PC-3 (cell line): ENCODE measurements around the gene TPMT.

- RAMPAGE, long total RNA = no peak
These were observed 102.0 kb upstream of the NUP153 start for GRCh38 chr6:17808585-17809341.

- RAMPAGE, long total RNA = no peak
These were observed 14.8 kb downstream of the KIF13A start for GRCh38 chr6:17972496-17973118.

DNA sequence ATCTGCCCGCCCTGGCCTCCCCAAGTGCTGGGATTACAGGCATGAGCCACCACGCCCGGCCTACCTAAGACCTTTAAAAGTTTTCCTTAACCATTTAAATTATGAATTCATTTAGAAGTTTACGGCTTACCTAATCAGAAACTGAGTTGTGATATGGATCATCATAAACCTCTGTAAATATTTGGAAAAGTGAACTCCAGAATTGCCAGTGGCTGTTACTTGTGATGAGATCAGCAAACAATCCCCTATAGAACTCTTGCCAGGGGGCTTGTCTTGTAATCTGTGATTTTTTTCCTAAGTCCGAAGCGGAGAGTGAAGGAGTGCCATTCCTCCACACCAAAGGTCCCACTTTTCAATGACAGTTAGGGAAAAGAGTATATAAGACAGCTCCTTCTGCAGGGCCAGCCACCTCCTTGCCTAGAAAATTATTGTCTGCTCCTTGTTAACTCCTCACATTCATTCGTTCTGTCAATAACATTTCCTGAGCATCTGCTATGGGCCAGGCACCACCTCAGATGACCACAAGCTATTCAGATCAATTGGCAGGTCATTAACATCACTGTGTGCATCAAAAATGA is 64.3 kb upstream of the KIF13A start:
- RAMPAGE, long total RNA = no peak

DNA sequence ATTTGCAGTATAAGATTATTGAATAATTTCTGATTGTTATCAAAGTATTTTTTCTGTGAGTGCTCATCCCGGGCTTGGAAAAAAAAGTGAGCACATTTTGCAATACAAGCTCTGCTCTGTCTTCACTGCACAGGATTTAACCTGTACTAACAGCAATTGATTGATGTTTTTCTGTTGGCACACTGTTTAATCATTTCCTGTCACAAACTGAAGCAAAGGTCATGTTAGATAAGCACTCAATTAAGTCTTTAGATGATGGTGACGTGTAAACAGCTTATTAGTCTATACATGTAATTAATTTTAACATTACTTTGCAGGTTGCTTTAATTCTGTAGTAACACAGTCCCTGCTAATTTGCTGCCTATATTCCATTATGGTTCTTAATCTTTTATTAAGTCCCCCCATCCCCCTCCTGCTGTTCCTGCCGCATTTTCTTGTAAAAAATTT is 65.6 kb downstream of the NHLRC1 start:
- RAMPAGE, long total RNA = no peak

- RAMPAGE, long total RNA = start-site peak on the minus strand at chr6:18155065-18155077, 70 and 121 reads in 2 replicates
These were observed at the start of gene TPMT for GRCh38 chr6:18154775-18155231. Gene TPMT, minus strand, starts transcription at chr6:18155077.

GRCh38 chr6:18155763-18156650 is 785 bp downstream of the KDM1B start:
- RAMPAGE, long total RNA = no peak

DNA sequence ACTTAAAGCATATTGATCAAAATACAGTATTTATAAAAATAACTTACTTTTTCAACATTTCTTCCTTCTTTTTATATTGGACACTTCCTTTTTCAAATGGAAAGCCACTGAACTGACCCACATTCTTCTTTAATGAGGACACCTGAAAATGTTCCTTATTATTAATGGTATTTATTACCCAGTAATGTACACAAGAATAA is 8.1 kb downstream of the DEK start:
- RAMPAGE, long total RNA = no peak

DNA sequence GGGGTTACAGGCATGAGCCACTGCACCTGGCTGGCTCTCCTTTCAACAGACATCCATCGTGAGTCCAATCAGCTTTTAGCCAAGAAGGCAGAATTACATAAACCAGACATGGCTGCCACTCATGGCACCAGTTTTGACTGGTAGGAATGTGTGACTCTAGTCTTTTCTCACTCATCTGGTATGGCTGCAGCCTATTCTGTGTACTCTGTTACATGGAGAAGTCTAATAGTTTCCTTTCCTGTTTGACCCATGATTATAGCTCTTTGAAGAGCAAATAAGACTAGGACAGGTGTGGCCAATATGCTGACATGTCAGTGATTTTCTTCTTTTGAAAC is 27.0 kb upstream of the RNF144B start:
- RAMPAGE, long total RNA = no peak

GRCh38 chr6:18368165-18368854 is 18.8 kb upstream of the RNF144B start:
- RAMPAGE, long total RNA = no peak

GRCh38 chr6:18390974-18391464 is 3.9 kb downstream of the RNF144B start:
- RAMPAGE, long total RNA = no peak

- RAMPAGE, long total RNA = no peak
These were observed 58.2 kb downstream of the RNF144B start for GRCh38 chr6:18445295-18445801.

DNA sequence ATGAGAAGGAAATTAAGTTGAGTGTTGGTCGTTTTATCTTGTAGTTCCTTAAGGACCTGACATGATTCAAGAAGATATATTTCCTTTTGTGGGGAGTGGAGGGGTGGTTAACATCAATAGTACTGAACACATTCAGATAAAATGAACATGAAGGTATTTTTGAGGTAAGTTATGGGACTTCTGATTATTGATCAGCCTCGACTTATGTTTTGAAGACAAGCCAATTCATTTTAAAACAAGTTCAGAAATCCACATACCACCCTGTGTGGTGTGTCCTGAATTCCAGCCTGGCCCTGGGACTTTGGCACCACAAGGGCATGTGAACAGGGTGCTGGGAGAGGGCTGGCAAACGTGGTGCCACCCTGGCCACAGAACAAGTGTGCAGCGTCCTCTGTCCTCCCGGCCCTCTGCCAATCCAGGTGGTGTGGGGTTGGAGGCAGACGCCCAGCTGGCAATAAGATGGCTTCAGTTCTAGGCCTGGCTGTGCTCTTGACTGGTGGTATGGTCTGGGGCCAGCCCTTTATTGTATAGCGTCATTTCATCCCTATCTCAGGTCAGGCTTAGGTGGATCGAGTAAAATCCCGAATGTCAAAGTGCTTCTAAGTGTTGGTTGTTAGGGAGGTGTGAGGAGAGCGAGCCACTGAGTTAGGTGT is 84.1 kb downstream of the RNF144B start:
- RAMPAGE, long total RNA = no peak

GRCh38 chr6:19805131-19806004 is 31.8 kb upstream of the ID4 start:
- RAMPAGE, long total RNA = no peak

DNA sequence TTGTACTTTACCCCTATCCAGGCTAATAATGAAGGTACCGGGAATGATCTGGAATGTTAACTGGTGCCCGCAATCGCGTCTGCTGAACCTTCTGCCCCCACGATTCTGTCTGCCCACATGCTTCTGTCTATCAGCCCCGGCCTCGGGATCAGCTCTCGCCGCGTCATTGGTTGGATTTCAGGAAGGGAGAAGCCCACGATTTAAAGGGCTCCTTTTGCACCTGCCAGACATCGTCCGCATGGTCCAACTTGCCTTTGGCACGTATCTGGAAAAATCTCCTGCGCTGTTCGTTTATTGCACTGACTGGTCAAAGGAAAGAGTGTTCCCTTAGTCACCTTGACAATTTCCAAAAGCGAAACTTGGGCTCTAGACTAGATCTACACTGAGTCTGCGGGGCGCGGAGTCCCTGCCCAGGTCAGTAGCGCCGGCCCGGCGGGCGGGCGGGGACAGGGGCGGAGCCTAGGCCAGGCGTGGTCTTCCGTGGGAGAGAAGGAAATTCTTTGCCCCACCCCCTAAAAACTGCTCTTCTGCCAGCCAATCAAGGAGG is 510 bp upstream of the E2F3 start:
- RAMPAGE, long total RNA = no peak

DNA sequence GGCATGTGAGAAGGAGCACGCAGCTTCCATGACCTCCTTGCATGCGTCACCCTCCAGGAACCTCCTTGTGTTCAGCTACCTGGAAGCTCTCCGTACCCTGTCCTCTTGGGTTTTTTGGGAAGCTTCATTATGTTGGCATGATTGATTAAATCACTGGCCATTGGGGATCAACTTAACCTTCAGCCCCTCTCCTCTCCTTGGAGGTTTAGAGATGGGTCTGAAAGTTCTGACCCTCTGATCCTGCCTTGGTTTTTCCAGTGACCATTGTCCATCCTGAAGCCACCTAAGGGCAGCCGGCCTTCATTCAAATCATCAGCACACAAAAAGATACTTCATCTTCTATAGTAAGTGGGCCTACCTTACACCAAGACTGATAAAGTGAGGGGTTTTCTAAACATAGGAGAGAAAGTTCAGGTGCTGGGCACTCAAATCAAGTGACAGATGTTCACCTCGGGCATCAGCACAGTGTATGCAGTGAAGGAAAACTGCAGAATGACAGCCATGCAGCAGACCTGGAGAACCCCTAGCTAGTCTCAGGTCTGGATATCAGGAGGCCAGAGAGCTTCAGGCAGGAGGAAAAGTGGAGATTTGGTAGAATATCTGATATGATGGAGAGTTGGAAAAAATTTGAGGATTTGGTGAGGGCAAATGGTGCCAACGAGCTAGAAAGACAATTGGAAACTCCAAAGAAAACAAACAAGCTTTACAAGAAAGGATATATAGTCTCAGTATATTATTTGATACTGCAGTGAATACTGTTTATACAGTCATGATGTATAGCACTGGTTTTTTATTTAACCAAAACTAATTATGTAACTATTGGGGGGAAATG is 65.6 kb upstream of the CDKAL1 start:
- RAMPAGE, long total RNA = no peak

GRCh38 chr6:20564737-20565283 is 30.6 kb downstream of the CDKAL1 start:
- RAMPAGE, long total RNA = no peak

DNA sequence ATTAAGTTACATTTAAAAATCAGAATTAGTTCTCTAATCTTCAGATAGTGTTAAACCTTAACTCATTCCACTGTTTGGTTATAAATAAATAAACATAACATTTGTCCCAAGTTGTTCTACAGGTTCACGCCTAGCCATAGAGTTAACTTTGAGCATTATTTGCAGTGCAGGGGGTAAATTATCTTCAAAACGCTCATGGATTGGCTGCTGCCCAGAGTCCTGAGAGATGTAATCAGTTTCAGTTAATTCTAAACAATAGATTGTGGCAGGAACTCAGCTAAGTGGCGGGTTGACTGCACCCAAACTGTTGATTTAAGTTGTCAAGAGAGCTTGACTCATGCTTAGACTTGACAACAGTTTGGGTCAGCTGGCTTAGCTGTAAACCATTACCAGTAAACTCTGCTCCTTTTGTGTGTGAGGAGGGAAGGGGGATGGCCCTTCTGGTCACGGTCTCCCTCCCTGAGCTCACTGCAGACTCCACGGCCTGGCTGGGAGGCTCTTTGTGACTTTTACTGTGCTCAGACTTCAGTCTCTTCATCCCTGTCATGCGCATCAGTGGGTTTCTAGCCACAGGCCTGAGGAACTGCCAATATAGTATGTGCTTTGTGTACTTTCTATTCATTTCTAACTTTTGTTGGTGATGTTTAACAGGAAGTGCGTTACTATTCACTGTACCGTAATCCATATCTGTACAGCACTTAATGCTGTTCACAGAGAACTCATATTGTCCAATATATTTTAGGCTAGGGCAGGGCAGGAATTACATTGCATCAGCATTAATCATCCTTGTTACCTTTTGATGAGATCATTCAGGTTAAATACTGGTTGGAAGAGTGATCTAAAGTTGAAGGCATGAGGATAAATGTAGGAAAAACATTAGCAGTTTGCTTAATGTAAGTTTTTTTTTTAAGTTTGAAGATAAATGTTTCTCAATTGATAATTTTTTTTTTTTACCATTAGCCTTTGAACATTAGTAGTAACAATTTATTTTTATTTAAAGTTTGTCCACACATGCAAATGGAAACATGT is 488.2 kb downstream of the CDKAL1 start:
- RAMPAGE, long total RNA = no peak

DNA sequence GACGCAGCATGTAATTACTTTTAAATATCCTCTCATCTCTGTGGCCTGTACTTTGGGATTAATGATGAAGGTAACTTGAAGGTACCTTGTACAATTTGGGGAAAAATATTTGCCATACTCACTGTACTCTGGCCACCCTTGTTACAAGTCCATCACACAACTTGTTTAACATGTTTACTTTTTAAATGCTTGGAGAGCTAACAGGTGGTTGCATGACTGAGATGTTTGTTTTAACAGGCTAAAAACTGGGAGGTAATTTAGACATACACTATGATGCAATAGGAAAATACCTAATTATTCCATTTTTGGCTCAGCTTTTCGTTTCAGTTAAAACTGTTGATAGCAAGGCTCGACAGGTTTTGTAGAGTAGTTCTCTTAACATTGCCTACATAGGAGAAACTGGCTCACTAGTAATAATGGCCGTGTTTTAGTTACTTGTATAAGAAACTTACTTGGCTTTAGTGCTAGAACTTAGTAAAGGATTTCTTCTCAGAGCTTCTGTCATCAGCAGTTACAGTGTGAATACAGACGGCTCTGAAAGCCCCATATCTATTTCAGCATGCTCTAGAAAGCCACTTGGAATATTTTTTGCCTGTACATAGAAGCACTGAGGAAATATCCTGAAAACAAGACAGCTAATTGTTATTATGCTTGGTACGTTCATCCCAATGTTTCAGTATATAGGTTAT is 489.8 kb upstream of the SOX4 start:
- RAMPAGE, long total RNA = no peak

DNA sequence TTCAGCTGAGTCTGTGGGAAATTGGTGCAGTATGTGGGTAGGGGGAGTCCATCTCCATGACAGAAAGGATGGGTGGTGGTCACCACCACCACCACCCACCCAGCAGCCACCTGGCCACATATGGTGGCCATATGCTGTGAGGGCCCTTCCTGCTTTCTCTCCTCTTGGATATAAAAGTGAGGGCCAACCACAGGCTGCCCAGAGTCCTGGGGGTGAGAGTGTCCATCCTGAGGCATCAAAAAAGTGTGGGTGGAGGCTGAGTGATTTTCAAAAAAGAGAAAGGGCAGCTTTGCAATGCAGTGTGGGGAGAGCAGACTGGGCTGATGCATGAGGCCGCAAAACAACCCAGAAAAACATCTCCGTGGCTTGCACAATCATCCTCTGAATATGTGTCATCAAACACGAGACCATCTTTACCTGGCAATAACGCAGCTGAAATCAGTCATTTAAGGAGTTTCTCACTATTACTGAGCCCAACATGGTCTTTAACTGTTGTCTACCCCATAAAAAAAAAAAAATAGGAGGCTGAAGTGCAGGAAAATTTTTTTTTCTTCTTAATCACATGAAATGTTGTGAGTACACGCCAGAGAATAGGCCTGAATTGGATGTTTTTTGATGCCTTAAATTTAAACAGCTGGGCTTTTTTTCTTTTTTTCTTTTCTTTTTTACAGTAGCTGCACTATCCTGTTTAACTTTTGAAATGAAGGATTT is 191.2 kb upstream of the SOX4 start:
- RAMPAGE, long total RNA = no peak

- RAMPAGE, long total RNA = no peak
These were observed 170.3 kb upstream of the SOX4 start for GRCh38 chr6:21423135-21423802.